Skeletal muscle satellite cell (primary cell): ENCODE measurements around a stretch of chr2.

DNA sequence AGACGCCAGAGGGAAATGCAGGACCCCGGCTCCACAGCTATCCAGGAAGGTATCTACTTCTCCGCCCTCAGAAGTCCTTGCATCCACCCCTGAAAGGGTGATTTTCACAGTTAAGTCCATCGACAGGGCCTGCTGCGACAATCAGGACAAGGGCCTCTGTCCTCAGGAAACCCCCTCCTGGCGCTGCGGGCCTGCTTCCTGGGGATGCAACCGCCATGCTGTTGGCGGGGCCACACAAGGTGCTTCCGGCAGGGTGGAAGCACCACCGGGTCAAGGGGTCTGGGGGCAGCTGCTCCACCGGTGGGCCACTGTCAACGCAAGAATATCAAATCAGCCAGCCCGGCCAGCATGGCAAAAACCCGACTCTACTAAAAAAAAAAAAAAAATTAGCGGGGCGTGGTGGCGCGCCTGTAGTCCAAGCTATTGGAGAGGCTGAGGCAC lies 63.9 kb upstream of the COX7A2L start:
- CAGE, long polyA plus RNA = no peak

- CAGE, long polyA plus RNA = no peak
Measured at GRCh38 chr2:42567774-42568309, 590 bp upstream of the MTA3 start.

- CAGE, long polyA plus RNA = no peak
Measured at GRCh38 chr2:42569777-42570339, 1.4 kb downstream of the MTA3 start.

GRCh38 chr2:42924485-42925279 lies 132.3 kb upstream of the HAAO start:
- CAGE, long polyA plus RNA = no peak

DNA sequence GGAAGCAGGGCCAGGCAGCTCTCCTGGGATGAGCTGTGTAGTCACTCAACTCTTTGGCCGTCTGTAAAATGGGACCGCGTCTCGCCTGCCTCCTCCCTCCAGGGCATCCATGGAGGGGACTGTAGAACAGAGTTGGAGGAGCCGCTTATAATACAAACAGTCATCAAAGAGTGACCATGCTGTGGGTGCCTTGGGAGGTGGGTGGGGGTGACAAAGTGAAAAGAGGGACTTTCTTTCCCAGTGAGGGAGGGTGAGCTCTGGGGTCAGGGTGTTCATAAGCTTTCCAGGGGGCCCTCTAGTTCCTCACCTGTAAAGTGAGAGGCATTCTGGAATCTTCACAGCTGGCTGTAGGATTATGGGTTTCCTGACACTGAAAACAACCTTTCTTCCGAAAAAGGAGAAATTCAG lies 169.7 kb upstream of the HAAO start:
- CAGE, long polyA plus RNA = no peak

DNA sequence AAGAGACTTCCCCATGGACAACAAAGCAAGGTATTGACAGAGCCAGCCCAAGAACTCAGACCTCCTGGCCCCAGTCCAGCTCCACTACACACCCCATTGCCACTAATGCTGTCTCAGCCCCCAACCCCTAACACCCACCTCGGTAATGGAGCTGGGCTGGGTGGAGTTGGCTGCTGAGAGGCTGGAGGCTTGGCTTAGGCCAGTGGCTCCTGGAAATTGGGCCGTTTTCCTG lies 175.4 kb upstream of the HAAO start:
- CAGE, long polyA plus RNA = no peak

DNA sequence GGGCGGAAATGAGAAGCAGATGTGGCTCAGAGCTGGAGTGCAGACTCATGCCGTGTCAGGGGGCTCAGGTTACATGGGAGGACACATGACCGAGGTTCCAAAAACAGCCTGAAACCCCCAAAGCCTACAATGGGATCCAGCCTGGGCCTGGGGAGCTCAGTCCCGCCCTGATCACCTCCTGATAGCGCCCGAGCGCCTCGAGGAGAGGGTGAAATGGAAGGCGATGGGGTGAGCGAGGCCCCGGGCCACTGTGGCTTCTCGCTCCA lies 175.7 kb upstream of the HAAO start:
- CAGE, long polyA plus RNA = no peak

DNA sequence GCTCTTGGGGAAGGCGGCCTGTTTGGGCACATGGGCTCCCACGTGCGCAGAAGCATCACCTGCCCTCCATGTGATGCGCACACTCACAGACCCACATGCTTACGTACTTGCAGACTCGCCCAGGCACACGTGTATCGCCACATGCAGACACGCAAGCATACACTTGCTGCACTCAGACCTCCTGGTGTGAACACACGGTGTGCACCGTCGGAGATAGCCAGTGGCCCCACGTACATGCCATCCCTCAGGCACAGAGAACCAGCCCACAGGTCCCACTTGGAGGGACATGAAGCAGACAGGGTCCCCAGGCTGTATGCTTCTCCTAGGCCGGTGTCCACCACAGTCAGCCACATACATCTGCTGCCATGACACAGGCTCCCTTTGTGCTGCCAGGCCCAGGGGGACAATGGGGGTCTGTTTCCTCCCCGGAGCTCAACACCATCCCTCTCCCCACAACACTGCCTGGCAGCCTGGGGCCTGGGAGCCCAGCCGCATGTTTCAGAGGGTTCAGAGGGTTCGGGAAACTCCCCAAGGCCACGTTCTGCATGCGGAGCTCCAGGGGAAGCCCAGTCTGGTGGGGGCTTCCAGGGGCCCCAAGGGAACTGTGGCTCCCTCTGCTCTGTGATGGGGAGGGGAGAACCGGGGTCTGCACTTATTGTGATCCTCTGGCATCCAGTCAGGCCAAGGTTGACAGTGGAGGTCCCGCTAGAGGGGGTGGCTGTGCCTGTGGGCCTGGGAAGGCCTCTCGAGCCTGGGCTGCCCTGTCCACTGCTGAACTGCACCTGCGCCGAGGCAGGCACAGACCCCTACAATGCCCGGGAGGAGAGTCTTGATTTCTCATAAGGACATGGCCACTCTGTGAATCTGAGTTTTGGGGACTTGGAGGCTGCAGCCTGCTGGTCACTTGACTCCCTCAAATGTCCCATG lies 208.1 kb upstream of the HAAO start:
- CAGE, long polyA plus RNA = no peak

- CAGE, long polyA plus RNA = no peak
Measured at GRCh38 chr2:43041759-43042084, 184.7 kb downstream of the ZFP36L2 start.

GRCh38 chr2:43051082-43051374 lies 175.4 kb downstream of the ZFP36L2 start:
- CAGE, long polyA plus RNA = no peak

GRCh38 chr2:43100732-43101712 lies 125.4 kb downstream of the ZFP36L2 start:
- CAGE, long polyA plus RNA = no peak

GRCh38 chr2:43105874-43106691 lies 120.3 kb downstream of the ZFP36L2 start:
- CAGE, long polyA plus RNA = no peak

DNA sequence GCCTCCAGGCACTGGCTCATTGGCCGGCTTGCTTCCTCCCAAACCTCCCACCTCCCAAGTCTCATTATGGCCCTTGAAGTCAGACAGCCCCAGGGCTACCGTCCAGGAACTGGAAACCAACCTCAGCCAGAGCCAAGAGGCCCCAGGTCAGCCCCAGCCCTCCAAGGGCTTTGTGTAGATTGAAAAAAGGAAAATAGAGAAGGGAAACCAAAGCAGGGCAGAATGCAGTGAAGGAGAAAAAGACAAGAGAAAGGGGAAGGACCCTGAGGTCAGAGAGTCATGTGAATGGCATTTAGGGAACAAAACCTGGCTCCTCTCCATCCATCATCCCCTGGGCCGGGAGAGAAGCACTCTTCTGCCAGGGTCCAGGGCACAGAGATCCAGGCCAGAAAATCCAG lies 119.3 kb downstream of the ZFP36L2 start:
- CAGE, long polyA plus RNA = no peak

DNA sequence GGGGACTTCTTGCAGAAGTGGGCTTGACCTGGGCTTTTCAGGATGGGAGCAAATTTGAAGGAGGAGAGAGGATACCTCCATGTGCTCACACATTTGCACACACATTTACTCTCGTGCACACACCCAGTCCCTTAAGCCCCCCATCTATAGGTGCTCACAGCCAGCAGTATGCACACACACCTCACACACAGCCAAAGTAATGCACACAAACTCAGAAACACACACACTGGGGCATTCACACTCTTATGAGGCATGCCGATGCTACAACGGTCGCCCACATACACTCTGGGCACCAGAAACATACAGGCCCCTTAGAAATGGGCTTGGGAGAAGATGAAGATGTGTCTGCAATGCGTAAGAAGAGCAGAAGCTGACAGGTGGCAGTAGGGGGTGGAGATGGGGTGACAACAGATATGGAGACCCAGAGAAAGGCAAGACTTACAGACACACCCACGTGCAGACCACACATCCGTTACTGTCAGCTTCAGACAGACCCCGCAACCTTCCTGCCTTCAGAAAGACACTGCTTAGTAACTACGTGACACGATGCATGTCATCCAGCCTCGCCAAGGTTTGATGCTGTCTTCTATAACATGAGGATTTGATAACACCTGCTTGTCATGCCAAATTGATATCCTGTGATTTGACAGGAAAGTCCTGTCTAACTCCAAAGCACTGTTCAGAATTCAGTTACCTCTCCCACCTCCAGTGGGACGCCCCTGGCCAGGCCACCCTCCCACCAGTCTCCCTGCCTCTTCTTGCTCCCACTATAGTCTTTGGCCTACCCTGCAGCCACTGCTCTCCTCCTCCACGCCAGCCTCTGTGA lies 89.5 kb downstream of the ZFP36L2 start:
- CAGE, long polyA plus RNA = no peak

GRCh38 chr2:43215870-43216324 lies 10.5 kb downstream of the ZFP36L2 start:
- CAGE, long polyA plus RNA = no peak

DNA sequence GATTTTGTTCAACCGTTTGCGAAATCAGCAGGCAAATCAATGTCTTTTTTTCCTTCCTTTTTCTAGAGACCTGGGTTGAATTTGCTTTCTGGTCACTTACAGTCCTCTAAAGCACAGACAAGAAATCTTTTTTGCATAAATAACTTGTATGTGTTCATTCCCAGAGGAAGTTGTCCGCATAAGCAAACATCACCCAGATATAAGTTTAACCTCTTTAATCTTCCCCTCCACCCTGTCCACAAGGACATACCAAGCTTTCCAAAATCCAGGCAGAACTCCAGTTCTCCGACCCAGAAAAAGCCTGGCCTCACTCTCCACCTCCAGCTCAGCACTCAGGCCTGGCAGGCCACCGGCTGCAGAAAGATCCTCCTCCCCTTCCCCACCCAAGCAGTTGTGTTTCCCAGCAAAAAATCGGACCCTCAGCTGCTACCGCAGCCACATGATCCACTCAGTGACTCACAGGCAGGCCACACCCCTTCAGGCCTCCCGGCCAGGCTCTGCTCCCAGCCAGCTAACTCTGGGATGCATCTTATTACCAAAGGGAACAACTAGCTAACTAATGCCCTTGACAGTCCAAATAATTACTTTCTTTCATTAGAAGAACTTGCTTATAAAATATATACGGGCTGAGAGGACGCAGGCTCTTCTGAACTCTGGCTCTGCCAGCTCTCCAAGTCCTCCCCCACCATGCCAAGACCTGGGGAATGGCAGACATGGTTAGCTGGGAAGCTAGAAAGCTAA lies 4.6 kb downstream of the ZFP36L2 start:
- CAGE, long polyA plus RNA = no peak

DNA sequence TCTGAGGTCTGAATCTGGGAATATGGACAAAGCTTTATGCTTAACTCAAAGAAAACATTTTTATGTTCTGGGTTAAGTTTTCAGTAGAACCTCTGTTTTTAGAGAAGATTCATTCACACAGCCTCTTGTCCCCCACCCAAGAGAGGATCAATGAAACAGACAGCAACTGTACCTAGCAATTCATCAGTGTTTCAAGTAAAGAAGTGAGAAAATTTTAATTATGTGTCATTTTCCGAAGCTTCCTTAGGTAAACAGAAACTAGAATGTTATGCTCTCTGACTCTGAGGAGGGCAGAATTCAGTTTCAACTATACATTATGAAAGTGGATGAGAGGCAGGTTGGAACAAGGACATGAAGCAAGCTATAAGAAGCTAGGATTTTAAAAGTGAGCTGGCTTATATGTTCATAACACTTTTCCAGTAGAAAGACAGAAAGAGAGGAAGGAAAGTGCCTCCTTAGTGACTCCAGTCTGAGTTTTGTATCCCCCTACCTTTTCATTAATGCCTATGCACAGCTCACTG lies 160.6 kb upstream of the ZFP36L2 start:
- CAGE, long polyA plus RNA = no peak

GRCh38 chr2:43493792-43494496 lies 101.9 kb downstream of the THADA start:
- CAGE, long polyA plus RNA = no peak

GRCh38 chr2:43636593-43636883 lies 522 bp upstream of the PLEKHH2 start:
- CAGE, long polyA plus RNA = no peak

GRCh38 chr2:43806452-43807118 lies 32.1 kb downstream of the ABCG5 start:
- CAGE, long polyA plus RNA = no peak